Panc1 (cell line): ENCODE data around the gene CD40.

- RRBS, 2 experiments: 2 to 5% methylated on average over 20 of the region's 90 CpGs
Observed at GRCh38 chr20:45890088-45891130, 599 bp downstream of the NEURL2 start.

- RRBS, 2 experiments: no CpG with 5 or more reads among the region's 14 CpGs
Observed at GRCh38 chr20:45902209-45902774, 9.7 kb downstream of the PLTP start.

DNA sequence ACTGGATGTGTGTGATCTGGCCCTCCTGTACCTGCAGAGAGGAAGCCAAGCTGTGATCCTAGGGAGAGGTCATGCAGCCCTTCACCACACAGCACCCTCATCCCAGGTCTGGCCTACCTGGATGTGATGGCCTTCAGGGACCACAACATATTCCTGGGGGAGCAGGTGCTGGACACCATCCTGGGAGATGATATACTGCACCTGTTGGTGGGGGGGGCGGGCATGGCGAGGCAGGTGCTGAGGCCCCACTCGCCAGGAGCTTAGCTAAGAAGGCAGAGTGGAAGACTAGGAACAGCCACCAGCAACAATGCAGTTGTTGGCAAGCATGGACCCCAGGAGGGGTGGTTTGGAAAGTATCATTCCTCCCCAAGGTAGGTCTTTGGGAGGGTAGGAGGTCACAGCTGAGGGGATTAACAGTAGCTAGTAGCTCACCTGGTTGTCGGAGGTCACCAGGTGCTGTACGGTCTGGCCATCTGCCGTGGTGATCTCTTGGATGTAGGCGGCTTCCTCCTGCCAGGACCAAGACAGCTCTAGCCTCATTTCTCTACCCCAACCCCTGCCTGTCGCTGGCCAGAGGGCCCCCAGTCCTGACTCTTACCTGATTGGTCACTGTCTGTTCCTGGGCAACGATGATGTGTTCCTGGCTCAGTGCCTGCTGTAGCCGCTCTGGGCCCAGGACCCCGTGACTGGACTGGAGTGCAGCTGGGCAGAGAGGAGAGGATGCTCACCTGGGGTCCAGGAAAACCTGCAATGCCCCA, 15.1 kb downstream of the PCIF1 start:
- RRBS, 2 experiments: no CpG with 5 or more reads among the region's 11 CpGs

- RRBS, 2 experiments: no CpG with 5 or more reads among the region's 3 CpGs
Observed at GRCh38 chr20:46004604-46005209, 4.0 kb upstream of the MMP9 start.

DNA sequence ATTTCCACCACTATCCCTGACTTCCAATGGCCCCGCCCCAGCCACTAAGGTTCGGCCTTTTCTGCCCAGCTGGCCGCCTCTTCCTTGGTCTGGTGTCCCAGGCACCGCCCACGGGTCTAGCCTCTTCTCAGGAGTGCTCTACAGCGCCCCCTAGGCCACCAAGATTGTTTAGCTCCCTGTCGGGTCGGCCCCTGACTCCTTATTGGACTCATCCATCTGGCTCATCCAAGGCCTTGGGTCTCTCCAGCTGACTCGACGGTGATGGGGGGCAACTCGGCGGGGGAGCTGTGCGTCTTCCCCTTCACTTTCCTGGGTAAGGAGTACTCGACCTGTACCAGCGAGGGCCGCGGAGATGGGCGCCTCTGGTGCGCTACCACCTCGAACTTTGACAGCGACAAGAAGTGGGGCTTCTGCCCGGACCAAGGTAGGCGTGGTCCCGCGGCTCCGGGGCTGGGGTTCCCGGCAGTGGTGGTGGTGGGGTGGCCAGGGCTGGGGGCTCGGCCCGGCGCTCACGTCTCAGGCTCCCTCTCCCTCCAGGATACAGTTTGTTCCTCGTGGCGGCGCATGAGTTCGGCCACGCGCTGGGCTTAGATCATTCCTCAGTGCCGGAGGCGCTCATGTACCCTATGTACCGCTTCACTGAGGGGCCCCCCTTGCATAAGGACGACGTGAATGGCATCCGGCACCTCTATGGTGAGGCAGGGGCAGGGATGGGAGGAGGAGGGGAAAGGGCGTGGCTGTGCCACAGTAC, 3.4 kb downstream of the MMP9 start:
- RRBS, 2 experiments: 86 to 94% methylated on average over 11 to 13 of the region's 44 CpGs

GRCh38 chr20:46020566-46020935, 8.5 kb upstream of the SLC12A5 start:
- RRBS, 2 experiments: no CpG with 5 or more reads among the region's 4 CpGs

DNA sequence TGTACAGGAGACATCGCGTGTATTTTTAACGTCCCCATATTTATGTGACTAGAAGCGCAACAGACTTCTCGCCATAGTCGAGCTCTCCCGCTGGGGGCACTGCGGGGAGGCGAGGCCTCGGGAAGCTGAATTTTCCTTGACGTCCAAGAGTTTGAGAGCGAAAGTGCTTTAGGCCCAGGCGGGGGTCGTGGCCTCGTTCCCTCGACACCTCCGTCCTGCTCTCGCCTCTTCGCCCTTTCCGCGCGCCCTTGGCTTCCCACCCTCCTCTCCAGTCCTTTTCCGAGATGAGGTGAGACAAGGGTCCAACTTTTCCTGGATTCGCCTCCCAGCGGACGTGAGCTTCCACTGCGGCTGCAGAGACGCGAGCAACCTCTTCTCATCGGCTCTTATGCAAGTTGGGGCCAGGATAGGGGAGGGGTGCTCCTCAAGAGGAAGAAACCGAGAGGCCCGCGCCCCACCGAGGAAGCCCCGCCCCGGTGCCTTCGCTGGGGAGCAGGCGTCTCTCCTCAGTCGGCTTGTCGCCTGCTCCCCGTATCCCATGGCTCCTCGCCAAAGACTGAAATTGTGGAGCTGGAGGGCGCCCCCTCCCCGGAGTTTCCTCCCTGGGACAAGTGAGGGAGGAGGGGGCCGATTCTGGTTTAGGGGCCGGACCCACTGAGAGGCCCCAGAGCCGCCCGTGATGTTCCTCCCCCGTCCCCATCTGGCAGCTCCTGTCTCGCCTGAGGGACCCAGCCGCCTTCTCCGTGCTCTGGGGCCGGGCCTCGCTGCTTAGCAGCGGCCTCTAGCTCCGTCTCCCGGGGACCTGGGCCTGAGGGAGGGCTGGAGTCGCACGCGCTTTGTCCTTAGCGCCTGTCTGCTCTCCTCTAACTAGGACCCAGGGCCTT, 29.4 kb downstream of the SLC12A5 start:
- RRBS, 2 experiments: 54 to 79% methylated on average over 7 to 16 of the region's 61 CpGs

GRCh38 chr20:46088334-46088697, 1.4 kb downstream of the NCOA5 start:
- RRBS, 2 experiments: no CpG with 5 or more reads among the region's 3 CpGs

DNA sequence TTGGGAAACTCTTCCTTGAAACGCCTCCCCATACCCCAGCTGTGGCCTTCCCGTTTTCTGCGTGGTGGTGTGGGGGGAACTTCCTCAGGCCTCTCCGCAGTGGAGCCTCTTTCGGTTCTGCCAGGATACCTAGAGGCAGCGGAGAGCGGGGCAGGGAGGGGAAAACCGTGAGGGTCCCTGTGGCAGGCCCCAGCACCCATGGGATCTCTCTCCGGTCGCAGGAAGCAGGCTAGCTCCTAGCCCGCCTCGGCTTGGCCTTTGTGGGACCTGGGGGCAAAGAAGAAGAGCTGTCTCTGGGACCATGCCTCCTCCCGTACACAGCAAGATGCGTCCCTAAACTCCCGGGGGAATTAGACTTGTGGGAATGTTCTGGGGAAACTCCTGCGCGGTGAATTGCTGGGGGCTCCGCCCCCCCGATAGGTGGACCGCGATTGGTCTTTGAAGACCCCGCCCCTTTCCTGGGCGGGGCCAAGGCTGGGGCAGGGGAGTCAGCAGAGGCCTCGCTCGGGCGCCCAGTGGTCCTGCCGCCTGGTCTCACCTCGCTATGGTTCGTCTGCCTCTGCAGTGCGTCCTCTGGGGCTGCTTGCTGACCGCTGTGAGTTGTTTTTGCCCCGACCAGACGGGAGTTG, at the start of gene CD40:
CD40 (plus strand) TSS at position 515 of the 629 bp plus-strand sequence.
- RRBS, 2 experiments: 9% methylated on average over 6 of the region's 33 CpGs; no CpG with 5 or more reads in 1 of the 2 experiments

- RRBS, 2 experiments: no CpG with 5 or more reads among the region's 25 CpGs
Observed at GRCh38 chr20:46199192-46199737, 81.2 kb downstream of the CD40 start.

DNA sequence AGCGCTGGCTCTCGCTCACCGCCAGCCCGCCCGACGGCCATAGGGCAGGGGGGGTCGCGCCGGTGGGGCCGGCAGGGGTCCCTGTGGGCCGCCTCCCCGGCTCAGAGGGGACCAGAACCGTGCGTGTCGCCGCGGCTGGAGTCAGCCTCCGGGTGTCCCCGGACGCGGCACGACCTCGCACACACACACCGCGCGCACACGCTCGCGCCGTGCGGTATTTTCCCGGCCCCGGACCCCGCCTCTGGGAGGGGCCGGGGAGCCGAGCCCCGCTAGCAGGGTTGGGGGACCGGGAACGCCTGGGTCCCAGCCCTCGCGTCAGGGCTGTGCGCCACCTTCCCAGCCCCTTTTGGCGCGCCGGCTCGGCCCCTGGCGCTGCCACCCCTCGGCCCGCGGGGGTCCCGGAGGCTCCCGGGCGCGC, 743 bp downstream of the CDH22 start:
- RRBS, 2 experiments: 5 to 9% methylated on average over 47 to 48 of the region's 54 CpGs

DNA sequence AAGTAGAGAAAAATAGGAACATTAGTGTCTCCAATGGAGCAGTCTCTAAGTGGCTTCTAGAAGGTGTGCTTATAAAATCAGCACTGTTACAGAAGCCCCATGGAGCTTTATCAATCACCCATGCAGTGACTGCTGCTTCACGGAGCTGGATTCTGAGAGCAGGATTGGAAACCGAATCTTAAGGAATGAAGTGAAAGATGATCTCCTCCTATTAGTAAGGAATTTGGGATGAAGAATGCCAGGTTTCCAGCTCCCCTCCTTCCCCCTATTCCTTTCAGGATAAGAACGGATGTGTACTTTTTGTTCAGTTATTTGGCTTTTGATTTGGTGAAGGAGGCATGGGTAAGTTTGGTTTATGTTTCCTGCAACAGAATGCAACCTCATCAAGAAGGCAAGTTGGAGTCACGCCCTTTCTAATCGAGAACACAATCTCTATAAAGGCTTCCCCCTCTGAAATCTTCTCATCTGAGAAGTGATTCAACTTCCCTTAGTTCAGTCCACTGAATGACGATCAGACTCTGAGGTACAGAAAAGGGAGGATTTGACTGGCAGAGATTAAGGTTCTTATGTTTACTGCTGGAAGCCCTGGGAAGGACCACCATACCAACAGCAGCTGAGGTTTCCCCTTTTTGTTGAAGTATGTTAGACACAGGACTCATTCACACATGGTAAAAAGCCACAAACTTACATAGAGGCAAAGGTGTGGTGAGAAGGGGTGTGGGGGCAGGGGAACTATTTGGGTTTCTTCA, 5.5 kb downstream of the ELMO2 start:
- RRBS, 2 experiments: no CpG with 5 or more reads among the region's 6 CpGs

DNA sequence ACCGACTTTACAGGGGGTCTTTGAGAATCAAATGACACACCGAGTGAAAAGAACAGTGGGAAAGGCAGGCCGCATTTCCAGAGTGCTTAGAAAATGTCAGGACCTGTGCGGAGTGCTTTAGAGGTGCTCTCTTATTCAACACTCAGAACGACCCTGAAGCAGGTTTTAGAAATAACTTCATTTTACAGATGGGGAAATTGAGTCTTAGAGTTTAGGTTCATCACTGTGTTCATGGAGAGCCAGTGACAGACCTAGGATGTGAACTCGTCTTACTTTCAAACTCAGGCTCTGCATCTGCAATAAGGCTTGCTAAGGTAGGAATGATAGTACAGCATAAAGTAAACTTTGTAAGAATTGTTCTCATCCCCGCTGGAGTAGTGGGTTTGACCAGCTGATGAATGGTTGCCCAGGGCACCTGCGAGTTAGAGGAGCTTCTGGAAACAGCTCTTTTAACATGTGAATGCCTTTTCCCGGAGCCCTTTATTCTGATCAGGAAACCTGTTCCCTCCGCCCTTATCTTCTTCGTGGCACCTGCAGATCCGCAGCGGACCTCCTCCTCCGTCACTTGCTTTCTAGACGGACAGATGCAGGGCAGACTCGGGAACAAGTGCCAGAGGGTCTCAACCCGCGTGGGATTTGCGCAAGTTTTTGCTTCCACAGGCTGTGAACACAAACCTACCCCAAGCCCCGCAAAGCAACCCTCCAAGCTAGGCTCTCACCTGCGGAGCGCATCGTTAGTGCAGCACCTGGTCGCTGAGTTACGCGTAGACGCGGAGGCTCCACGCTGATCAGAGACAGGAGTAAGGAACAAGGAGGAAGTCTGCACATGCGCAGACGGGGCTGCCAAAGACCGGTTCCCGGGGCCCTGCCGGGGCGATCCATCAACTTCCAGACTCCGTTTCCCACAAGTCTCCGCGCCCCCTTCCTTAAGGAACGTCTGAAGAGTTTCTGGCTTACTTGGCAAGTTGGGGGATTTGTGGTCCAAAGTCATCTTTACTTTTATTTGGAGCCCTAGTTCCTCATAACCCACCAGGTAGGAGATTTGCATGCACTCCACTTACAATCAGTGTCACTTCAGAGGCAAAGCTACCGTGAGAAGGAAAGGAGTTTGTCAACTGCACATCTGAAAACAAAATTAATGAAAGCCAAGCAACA, 52.5 kb upstream of the ELMO2 start:
- RRBS, 2 experiments: no CpG with 5 or more reads among the region's 40 CpGs

GRCh38 chr20:46739449-46739825, 30.0 kb downstream of the SLC2A10 start:
- RRBS, 2 experiments: no CpG with 5 or more reads among the region's 2 CpGs

- RRBS, 2 experiments: no CpG with 5 or more reads among the region's 7 CpGs
Observed at GRCh38 chr20:47275415-47275991, 81.0 kb downstream of the ZMYND8 start.

- RRBS, 2 experiments: 5 to 8% methylated on average over 9 of the region's 20 CpGs
Observed at GRCh38 chr20:47318828-47319393, 37.6 kb downstream of the ZMYND8 start.

DNA sequence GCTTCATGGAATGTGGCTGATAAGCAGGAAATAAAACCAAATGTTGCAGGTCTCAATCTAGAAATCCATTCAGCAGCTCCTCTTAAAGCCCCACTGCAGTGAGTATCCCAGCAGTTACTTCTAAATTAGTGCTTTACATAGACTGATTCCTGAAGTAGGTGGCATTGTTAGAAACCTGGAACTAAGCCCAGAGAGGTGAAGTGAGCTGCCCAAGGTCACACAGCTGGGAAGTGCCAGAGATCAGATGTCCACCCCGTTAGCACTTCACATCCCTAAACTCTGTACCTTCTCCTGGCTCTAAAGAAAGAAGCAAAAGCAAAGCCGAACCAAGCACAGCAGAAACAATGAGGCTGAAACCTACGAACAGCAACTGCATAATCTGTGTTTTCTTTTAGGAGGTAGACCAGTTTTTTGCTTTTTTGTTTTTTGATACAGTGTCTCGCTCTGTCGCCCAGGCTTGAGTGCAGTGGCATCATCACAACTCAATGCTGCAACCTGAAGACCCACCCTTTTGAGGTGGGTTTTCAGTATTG, 3.0 kb upstream of the ZMYND8 start:
- RRBS, 2 experiments: no CpG with 5 or more reads among the region's 5 CpGs

GRCh38 chr20:47468289-47468858, 33.3 kb upstream of the NCOA3 start:
- RRBS, 2 experiments: no CpG with 5 or more reads among the region's 12 CpGs

- RRBS, 2 experiments: no CpG with 5 or more reads among the region's 2 CpGs
Observed at GRCh38 chr20:47646991-47647369, 138.3 kb downstream of the SULF2 start.

DNA sequence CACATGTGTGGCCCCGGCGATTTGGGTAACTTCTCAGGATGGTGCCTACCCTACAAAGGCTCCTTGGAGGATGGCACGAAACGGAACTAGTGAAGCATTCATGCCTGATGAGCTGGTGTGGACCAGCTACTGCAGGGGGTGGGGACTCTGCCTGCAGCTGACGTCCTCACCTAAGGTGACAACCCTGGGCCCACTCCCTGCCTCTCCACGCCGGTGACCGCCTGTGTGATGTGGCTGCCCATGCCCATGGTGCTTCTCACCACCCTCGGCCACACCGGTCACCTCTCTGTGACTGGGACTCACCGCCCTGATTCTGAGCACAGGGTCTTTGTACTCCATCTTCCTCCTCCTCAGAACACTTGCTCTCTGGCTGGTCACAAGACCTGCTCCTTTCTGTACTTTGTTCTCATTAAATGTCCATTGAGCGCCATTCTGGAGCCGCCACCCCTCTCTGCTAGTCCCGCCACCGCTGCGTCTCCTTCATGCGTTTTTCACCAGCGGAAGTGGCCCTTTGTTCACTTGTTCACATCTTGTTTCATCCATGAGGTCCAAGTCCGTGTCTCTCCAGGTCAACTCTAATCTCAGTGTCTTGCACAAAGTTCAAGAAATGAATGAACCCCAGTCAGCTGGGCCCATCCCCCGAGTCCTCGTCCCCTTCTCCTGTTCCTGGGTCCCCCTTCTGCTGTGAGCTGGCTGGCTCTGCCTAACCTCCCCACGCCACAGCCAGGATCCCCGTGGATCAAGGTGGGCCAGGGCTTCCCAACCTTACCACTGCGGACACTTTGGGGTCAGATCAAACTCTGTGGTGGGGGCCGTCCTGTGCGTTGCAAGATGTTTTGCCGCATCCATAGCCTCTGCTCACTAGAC, 116.5 kb downstream of the SULF2 start:
- RRBS, 2 experiments: 85 to 94% methylated on average over 5 of the region's 27 CpGs